Mammary microvascular endothelial cell (primary cell): ENCODE measurements around the genes CLEC7A and TAS2R7.

DNA sequence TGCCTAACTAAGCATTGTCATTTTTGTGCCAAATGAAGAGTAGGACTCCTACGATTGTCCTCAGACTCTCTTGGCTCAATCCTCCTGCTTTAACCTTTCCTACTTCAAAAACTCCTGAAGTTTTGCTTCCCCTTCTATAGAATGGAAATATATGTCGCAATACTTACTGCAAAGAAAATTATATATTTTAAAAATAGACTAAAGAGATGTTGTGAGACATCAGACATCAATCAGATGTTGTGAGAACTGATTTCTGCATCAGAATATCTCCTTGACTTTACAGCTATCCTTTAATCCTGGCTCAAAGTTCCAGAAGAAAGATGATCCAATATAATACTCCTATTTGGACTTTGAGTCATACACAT, 48.9 kb downstream of the A2M start:
- RAMPAGE, long total RNA = no peak

DNA sequence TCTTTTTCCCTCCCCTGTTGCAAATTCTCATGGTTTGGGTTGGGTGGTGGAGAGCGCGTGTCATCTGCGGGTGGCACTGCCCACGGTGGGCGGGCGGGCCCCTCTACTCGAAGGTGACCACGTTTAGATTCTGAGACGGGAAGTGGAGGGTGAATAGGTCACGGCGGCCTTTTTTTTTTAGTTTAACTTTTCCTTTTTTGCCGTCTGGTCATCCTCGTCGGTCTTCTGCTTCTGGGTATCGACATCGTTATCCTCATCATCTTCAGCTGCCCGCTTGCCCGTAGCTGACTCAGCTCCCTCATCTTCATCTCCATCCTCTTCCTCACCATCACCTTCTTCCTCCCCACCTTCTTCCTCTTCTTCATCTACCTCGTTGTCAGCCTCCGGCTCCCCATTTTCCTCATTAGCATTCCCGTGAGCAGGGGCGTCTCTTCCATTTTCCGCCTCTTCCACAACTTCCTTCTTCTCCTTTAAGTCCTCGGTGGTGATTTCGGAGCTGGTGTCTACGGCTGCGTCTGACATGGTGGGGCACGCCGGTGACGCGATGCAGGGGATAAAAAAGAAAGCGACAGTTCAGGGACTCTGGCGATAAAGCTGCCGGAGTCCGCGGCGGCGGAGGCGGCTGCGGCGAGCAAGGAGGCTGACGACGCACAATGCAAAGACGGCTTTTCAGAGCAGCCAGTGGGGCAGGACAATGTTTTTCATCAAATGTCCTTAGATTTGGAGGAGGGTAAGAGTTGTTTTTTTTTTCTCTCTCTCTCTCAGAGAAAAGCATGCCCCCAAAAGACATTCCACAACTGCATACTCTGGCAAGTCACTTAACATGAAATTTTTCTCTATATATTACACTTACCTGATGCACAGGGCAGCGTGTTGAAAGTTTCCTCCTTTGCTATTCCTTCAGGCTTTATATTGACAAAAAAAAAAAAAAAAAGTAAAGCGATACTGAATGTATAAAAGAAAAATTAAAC, 31.9 kb upstream of the PZP start:
- RAMPAGE, long total RNA = start-site peak on the minus strand centred at position 508 of the sequence, 96 bp wide, 28 and 11 reads in 2 replicates

- RAMPAGE, long total RNA = no peak
Measured at GRCh38 chr12:9449611-9450124, 158.0 kb downstream of the KLRB1 start.

GRCh38 chr12:9570485-9571046, 37.1 kb downstream of the KLRB1 start:
- RAMPAGE, long total RNA = no peak

GRCh38 chr12:9643056-9643286, 26.5 kb upstream of the CLEC2D start:
- RAMPAGE, long total RNA = no peak

- RAMPAGE, long total RNA = no peak
Measured at GRCh38 chr12:9647264-9647786, 22.2 kb upstream of the CLEC2D start.

- RAMPAGE, long total RNA = no peak
Measured at GRCh38 chr12:9652035-9652492, 17.4 kb upstream of the CLEC2D start.

GRCh38 chr12:9668035-9668692, 1.3 kb upstream of the CLEC2D start:
- RAMPAGE, long total RNA = no peak

- RAMPAGE, long total RNA = no peak
Measured at GRCh38 chr12:9671986-9672225, 2.4 kb downstream of the CLEC2D start.

DNA sequence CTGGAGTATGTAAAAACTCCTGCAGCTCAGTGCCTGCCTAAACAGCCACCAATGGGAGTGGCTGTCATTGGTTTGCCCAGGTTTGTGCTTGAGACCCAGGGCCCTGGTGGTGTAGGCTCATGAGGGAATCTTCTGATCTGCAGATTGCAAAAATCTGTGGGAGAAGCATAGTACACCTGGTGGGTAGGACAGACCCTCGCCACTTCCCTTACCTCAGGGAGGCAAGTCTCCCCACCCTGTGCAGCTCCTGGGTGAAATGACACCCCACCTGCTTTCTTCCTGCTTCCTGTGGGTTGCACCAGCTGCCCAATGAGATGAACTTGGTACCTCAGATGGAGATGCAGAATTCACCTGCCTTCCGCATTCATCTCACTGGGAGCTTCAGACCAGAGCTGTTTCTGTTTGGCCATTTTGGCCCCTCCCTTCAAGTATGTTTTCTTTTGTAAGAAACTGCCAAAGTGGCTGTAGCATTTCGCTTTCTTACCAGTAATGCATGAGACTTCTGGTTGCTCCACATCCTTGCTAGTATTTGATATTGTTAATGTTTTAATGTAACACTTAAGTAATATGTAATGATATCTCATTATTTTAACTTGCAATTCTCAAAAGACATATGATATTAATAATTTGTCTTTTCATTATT, 4.7 kb downstream of the CLEC2D start:
- RAMPAGE, long total RNA = no peak

DNA sequence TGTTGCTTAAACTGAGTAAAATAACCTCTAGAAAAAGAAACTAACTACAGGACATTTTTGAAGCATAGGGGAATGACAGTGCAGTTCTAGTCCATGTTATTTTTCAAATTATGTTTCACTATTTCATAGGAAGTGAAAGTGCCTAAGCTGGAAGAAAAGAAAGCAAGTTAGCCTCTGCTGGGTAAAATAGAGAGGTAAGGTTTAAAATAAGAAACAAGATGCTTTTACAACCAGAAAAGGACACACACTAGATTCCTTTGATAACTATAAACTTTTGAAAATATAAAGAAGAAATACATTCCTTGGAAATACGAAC, 28.9 kb downstream of the CD69 start:
- RAMPAGE, long total RNA = no peak

- RAMPAGE, long total RNA = no peak
Measured at GRCh38 chr12:9741743-9742371, 18.8 kb downstream of the CD69 start.

DNA sequence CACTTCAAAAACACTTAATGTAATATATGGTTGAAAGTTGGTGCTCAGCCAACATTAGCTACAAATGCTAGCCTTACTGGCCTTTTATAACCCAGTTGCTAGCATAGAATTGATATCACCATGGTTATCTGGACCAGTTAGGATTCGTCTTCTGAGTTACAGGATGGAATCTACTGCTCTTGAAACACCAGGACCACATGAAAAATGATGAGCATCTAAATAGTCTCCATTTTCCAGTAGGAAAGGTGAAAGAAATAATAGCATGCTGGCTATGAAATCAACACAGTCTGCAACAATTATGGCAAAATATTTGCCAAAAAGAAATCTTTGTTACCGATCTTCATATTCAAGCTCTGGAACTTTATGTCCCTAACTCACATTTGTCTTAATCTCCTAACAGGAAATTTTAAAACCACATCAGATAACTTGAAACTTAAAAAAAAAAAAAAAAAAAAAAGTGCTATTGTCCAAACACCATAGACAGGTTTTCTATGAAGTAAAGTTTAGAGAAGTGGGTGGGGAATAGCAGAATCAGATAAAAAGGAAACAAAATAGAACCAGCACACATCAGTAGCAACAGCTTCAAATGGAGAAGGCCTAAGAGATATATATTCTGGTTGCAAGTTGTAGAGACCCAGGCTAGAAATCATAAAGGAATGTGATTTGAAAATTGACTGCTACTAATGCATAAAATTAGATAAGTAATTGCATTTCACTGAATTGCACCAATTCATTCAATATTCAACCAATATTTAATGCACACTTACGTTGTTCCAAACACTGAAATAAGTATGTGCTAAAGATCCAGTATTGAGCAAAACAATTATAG, 12.8 kb upstream of the CD69 start:
- RAMPAGE, long total RNA = no peak

DNA sequence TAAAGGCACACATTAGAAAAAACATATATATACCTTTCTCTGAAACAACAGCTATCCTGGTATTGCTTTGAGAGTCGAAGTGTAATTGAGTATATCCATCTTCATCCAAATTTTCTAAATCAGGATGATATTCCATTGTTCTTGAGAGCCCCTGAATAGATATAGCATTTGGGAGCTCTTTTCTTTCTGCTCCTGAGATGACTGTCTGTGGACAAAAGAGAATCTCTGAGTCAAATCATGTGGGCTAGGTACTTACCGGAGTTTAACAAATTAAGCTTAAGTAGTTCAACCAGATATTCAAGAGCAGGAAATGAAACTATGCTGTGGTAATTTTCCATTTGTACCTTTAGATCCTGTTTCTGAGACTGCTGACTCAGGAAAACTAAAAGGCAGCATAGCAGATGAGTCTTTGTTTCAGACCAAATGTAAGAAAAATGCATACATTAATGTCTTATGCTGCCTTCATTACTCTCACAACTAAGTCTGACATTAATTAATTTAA, at the start of gene CLEC7A:
TSS of gene CLEC7A (minus strand) at position 253 of the 502 bp plus-strand sequence.
- RAMPAGE, long total RNA = no peak

- RAMPAGE, long total RNA = no peak
Measured at GRCh38 chr12:10243900-10244379, 31.3 kb downstream of the GABARAPL1 start.

GRCh38 chr12:10364379-10365683, 25.0 kb downstream of the KLRK1 start:
- RAMPAGE, long total RNA = no peak

DNA sequence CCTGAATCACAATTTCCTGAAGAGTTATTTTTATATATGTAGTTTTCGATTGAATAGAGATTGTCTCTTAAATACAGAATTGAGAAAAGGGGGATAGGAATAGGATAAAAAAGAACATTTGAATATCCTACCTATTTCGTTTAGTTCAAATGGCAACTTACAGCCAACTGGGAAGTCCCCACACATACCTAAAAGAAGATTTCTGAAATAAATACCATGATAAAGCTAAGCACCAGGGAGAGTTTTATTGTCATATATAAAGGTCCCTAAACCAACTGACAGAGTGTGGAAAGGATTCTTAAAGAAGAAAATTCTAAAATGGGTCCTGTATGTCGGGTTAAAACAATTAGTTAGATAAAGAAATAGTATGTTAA, 1.9 kb upstream of the KLRK1 start:
- RAMPAGE, long total RNA = no peak

DNA sequence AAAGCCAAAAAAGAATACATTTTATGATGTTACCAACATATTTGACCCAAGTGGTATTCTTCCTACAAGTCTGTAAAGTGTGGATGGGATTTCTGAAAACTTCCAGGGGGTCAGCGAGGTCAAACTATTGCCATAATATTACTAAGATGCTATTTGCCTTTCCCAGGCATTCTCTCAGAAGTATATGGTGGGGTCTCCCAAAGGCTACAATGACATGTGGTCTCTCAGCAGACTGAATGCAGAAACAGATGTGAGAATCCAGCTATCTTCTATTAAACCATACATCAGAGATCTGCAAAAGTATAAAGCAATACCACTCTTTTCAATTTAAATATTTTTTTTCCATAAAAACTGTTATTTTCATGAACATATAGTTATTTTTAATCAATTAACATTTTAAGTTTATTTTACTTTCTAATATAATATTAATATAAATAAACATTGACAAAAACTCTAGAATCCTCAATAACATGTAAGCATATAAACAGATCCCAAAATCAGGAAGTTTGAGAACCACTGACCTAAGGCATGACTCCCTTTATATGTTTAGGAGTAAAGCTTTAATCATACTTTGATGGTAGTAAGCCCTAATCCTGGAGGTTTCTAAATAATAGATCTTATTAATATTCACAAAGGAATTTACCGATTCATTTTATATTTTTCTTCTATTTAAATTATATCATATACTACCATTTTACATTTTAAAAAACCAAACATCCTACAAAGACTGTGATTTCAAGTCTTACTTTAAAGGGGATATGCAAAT, 12.4 kb downstream of the YBX3 start:
- RAMPAGE, long total RNA = no peak

- RAMPAGE, long total RNA = no peak
Measured at GRCh38 chr12:10720618-10721336, 2.3 kb downstream of the YBX3 start.

- RAMPAGE, long total RNA = no peak
Measured at GRCh38 chr12:10802412-10802790, at the start of gene TAS2R7. TSS of gene TAS2R7 (minus strand) at chr12:10802627.